Spinal cord (tissue), 3 donors: ENCODE measurements around the genes SIX3 and PRKCE.

- PRO-cap = no peak
- RAMPAGE, long total RNA = no peak
These were observed 150.6 kb downstream of the THADA start for GRCh38 chr2:43445197-43445745.

- PRO-cap = no peak
- RAMPAGE, long total RNA = no peak
These were observed 39.7 kb downstream of the THADA start for GRCh38 chr2:43556175-43556559.

GRCh38 chr2:43844301-43844815, 5.6 kb downstream of the ABCG8 start:
- PRO-cap = no peak
- RAMPAGE, long total RNA = no peak

DNA sequence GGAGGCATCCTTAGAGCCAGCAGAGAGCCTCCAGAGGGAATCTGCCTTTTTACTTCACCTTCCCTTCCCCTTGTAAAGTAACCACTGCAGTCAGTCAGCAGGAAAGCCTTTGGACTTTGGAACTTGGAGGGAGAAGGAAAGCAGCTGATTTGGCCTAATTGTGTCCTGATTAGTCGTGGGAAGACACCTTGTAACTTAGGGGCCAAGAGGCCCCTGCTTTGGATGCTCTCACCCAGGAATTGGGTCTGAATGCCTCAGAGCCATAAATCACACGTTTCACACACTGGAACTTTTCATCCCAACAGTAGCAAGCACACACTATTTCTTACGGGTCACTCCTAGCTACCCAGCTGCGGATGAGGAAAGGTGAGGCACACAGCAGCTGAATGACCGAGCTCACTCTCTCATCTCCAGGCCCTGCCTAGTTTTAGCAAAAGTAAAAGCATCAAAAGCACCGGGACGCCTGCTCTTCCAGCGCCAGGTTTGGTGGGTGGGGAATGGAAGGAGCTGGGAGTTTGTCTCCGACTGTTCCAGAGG, 80.9 kb upstream of the PPM1B start:
- PRO-cap = no peak
- RAMPAGE, long total RNA = no peak

- PRO-cap = no peak
- RAMPAGE, long total RNA = no peak
These were observed 30.1 kb upstream of the SLC3A1 start for GRCh38 chr2:44245080-44245583.

GRCh38 chr2:44245584-44246111, 29.6 kb upstream of the SLC3A1 start:
- PRO-cap = no peak
- RAMPAGE, long total RNA = no peak

DNA sequence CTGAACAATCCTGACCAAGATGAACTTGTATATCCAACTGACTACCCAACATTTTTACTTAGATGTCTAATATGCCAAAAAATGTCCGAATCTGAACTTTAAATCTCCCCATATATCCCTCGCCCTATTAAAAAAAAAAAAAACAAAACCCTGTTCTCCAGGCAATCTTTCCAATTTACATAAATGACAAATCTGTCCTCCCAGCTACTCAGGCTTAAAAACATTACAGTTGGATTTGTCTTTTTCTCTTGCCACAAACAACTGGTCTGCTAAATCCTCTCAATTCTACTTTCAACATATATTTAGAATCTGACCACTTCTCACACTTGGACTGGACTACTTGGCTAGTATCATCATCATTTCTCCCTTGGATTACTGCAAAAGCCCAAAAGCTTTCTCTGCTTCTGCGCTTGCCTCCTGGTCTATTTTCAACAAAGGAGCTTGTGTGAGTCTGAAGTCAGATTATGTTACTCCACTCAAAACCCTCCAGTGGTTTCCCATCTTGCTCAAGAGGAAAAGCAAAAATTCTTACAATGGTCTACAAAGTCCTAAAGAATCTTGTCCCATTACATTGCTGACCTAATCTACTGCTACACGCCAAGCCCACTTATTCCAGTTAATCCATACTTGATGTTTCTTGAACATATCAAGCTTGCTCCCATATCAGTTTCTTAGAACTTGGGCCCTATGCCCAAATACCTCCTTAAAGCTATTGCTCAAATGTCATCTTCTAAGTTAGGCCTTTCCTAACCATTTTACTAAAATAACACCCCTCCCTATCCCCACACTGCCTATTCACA, 9.7 kb downstream of the PREPL start:
- PRO-cap = no peak
- RAMPAGE, long total RNA = no peak

- PRO-cap = no peak
- RAMPAGE, long total RNA = no peak
These were observed 106.8 kb downstream of the CAMKMT start for GRCh38 chr2:44468351-44469043.

DNA sequence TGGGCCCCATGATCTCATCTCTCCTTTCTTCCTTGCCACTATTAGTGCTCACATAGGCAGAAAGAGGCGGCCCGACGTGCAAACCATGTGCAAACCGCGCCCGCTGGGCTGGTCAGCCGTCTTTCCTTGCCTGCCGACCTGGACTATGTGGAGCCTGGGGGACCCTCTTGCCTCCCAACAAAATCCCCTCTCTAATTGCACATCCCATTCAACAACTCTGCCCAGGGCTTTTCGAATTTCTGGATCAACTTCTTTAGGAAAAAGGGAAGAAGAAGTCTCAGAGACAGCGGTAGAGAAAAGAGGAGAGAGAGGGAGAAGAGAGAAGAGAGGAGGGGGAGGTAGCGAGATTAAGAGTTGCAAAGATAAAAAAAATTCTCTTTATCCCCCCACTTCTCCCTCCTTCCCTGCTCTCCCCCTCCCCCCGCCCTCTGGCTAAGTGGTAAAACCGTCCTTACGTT, 337 bp upstream of the SIX3 start:
- PRO-cap = no peak
- RAMPAGE, long total RNA = no peak

- PRO-cap = no peak
- RAMPAGE, long total RNA = no peak
These were observed at the start of gene SIX3 for GRCh38 chr2:44941678-44942444. SIX3 (plus strand) TSS chr2:44941702.

GRCh38 chr2:44944287-44944643, 2.8 kb downstream of the SIX3 start:
- PRO-cap = no peak
- RAMPAGE, long total RNA = no peak

- PRO-cap = no peak
- RAMPAGE, long total RNA = no peak
These were observed 4.8 kb upstream of the SIX2 start for GRCh38 chr2:45013979-45014477.

DNA sequence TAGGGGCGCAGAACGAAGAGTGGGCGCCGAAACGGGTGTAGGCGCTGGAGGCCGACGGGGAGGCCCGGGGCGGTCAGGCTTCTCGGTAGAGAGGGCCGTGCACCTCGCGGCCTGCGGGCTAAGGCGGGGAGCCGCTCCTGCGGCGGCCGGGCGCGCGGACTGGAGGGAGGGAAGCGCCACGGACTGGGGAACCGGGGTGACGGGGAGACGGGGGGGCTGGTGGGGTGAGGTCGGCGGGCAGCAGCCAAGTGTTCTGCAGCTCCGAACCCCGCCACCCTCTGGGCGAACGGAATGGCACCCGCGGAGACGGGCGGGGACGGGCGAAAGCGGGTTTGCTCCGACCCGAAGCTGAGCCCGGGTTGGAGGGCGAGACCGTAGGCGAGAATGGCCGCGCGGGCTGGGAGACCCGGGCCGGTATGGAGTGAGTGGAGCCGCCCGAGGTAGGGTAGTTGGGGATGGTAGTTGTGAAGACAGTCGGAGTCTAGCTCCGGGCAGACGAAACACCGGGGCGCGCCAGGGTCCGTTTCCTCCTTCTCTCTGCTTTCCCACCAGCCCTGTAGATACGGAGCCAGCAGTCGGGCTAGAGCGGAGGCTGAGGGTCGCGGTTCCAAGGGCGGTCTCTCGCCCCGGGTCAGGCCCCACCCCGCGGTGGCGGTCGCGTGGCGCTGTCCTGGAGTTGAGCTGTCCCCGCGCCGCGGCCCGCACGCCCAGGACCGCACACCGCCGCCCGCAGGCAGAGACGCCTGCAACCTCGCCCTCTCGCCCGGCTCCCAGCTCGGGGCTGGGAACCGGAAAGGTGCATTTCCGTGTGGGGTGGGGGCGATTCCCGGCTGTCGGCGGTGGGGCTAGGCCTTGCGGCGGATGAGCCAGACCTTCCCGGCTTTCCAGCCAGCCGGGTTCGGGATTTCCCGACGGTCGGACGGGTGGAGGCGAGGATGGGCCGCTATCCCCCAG, 160.3 kb upstream of the SIX2 start:
- PRO-cap = no peak
- RAMPAGE, long total RNA = no peak

- PRO-cap = bidirectional peak, plus-strand start at chr2:45651164, minus-strand start at chr2:45650999; unidirectional peak, plus-strand start at chr2:45651164
- RAMPAGE, long total RNA = no peak
These were observed 437 bp upstream of the PRKCE start for GRCh38 chr2:45651067-45651408.

DNA sequence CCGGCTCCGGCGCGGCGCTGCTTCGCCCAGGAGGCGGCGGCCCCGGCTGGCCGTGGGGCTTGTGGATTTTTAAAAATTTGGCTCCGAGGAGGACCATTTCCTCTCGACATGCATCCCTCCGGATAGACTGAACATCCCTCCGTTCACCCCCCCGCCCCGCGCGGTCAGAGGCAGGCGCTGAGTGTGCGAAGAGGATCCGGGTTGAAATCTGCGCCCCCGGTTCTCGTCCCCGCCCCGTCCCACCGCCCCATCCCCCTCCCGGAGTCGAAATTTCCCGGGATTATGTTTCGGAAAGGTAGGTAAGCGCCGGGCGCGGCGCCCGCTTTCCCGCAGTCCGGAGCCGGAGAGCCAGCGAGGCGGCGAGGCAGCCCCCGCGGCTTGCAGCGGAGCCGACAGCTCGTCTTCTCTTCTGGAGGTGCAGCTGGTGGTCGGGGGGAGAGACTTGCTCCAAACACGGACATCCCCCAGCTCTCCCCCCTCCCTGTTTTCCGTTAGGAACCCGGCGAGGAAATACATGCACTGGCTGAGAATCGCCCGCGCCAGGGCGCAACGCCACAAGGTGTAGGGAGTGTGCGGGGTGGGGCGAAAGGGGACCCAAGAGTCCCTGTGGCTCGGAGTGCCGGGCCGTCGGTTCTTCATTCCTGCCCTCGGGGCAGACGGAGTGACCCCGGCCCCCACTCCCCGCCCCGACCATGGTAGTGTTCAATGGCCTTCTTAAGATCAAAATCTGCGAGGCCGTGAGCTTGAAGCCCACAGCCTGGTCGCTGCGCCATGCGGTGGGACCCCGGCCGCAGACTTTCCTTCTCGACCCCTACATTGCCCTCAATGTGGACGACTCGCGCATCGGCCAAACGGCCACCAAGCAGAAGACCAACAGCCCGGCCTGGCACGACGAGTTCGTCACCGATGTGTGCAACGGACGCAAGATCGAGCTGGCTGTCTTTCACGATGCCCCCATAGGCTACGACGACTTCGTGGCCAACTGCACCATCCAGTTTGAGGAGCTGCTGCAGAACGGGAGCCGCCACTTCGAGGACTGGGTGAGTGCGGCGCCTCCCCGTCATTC, at the start of gene PRKCE:
Gene PRKCE (plus strand): TSS at position 267 of the 1,066 bp plus-strand sequence.
- PRO-cap = no peak
- RAMPAGE, long total RNA = no peak

DNA sequence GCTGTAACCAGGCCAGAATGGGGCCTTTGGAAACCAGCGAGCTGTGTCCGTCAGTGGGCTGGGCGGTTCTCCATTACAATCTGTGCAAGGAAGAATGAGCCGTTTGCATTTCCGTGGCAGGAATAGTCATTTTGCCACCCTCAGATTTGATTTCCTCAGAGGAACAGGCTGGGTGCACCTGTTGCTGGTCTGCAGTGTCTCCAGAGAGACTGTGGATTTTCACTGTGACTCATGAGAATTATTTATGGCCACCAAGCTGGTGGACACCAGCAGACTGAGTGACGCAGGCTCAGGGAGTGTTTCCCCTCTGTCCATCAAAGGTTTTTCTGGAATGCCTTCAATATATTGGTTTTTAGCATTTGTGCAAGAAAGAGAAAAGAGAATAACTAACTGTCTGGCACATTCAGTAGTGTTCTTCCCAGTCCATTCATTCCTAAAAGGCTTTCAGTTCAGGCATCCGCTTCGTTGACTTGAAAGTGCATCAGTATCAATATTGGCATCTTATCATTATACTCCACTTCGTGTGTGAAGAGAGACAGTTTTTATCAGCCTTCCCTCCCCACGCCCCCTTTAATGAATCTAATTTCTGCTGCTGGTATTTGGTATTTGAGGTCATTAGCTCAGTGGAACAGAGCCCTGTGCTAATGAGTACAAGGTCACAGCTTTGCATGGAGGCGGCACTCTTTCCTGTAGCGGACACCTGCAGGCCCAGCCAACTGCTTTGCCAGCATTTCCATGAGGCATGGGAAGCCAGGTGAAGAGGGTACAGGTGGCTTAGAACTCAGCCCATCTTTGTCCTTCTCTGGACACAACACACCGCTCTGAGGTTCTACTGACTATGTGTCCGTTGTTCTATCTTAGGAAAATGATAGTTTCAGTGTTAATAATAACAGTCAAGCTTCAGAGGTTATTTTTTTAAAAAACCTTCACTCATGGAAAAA, 39.9 kb downstream of the PRKCE start:
- PRO-cap = no peak
- RAMPAGE, long total RNA = no peak

- PRO-cap = no peak
- RAMPAGE, long total RNA = no peak
These were observed 41.8 kb downstream of the PRKCE start for GRCh38 chr2:45693148-45693845.

- PRO-cap = no peak
- RAMPAGE, long total RNA = no peak
These were observed 90.0 kb downstream of the PRKCE start for GRCh38 chr2:45741382-45741998.

- PRO-cap = no peak
- RAMPAGE, long total RNA = no peak
These were observed 170.5 kb downstream of the PRKCE start for GRCh38 chr2:45821812-45822446.

- PRO-cap = no peak
- RAMPAGE, long total RNA = no peak
These were observed 258.1 kb downstream of the PRKCE start for GRCh38 chr2:45909374-45910176.